ENCODE results near the genes RPL35A and IQCG.

DNA sequence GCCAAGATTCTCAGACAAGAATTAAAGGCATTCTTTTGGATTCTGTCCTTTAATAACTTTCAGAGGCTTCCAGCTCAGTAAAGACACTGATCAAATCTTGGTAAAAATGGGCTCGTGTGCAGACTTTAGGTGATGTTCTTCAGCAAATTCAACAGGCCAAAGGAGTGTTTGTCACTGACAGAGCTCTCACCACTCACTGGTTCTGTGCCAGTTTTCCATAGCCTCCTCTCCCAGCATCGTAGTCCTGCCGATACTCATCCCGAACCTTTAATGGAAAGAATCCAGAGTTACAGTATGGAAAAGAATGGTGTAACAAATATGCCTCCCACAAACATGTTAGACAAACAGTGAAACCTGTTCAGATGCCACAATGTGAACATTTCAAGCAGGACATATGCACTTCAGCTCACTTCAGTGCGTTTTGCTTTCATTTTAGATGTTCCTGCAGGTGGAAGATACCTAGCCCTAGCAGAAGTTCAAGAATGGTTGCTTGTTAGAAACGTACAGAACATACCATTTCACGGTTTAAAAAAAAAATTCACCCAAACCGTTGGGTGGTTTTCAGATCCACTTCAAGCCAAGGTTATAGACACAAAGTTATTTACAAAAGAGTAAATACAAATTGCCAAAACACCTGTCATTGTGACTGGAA lies 5.4 kb downstream of the NCBP2 start:
- RRBS: no CpG with 5 or more reads among the region's 8 CpGs

GRCh38 chr3:197016824-197017615 lies 12.6 kb downstream of the MELTF start:
- RRBS: 100% methylated on average over 3 of the region's 25 CpGs

DNA sequence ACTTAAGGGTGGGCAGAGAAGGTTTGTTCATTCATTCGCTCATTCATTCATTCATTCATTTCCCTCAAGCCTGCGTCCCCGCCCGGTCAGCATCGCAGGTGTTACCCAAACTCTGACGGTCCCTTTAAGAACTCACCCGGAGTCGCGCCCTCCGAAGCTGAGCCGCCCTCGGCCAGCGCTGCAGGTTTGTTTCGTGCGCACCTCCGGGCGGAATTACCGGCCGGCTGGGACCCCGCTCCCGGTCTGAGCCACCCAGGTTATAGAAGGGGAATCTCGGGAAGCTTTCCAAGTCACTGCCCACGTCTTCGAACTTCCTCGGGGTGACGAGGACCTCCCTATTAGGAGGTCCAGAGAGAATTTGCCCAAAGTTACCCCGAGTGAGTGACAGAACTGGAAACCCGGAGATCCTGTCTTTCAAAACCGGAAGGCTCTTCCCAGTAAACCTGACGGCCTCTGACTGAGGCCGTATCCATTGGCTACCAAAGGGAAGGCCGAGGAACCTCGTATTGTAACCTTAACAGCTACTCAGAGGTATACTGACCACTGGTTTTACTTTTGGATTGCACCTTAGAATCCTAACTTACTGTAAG lies 592 bp upstream of the DLG1 start:
- RRBS: 1% methylated on average over 13 of the region's 33 CpGs

DNA sequence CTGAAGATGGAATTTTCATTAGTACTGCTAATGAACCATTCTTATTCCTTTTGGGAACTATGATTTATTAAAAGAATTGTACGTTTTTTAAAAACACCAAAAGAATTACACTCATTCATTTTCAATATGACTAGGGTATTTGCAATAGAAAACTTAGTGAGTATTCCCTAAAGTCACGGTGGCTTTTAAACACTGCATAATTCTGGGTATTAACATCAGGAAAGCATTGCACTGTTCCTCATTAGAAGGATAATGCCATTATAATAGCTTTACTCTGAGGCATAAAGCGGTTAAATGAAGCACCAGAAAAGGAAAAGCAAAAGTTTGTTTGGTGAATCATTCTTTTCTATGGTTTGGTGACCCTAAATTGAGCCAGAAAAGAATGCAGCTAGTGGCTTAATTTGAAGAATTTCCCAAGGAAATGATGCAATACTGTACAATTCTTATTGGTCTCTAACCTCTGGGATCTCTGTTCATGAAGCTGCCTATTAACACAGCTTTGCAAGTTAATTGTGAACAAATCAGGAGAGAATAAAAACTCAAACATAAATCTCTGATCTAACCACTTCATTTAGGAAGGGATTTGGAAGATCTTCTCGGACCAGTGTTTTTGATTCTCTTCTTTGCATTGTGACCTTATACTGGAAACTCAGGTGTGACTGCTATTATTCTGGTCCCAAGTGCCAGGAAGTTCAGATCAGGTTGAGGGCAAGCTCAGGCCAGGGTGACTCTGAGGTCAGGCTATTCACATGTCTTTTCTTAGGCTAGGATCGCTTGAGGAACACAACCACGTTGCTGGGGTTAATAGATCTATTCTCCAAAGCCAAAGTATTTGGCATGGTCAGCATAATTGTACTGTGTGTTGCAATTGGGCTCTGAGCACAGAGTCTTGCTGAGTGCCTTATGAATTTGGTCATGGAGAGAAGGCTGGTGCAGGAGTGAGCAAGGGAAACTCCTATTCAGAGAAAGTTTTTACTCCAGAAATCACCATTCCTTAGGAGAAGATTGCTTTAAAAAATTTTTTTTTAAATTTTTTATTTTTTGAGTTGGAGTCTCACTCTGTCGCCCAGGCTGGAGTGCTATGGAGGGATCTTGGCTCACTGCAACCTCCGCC lies 11.3 kb upstream of the DLG1 start:
- RRBS: no CpG with 5 or more reads among the region's 8 CpGs

DNA sequence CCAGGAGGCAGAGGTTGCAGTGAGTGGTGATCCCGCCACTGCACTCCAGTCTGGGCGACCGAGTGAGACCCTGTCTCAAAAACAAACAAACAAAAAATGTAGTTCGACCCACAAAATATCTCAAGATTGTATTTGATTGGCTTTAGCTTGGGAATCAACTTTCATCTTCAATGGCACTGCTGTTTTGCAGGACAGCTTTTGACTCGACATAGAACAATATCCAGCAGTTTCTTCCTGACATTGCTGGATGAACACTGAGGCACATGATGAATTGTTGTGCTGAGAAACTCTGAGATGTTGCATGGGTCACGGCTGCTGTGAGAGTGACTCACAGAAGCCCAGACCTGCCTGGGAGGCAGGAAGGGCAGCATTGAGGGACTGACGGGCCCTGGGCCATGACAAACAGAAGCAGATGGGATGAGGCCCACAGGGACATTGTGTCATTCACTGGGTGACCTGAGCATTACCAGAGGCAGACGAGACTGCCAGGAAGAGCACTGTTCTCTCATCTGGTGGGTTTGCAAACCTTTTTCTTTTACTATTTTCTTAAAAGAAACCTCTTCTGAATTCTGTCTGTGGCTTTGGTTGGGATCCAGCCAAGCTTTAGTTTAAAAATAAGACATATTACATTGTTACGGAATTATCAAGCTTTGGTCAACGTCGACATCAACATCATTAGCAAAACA lies 68.0 kb downstream of the BDH1 start:
- RRBS: no CpG with 5 or more reads among the region's 11 CpGs

DNA sequence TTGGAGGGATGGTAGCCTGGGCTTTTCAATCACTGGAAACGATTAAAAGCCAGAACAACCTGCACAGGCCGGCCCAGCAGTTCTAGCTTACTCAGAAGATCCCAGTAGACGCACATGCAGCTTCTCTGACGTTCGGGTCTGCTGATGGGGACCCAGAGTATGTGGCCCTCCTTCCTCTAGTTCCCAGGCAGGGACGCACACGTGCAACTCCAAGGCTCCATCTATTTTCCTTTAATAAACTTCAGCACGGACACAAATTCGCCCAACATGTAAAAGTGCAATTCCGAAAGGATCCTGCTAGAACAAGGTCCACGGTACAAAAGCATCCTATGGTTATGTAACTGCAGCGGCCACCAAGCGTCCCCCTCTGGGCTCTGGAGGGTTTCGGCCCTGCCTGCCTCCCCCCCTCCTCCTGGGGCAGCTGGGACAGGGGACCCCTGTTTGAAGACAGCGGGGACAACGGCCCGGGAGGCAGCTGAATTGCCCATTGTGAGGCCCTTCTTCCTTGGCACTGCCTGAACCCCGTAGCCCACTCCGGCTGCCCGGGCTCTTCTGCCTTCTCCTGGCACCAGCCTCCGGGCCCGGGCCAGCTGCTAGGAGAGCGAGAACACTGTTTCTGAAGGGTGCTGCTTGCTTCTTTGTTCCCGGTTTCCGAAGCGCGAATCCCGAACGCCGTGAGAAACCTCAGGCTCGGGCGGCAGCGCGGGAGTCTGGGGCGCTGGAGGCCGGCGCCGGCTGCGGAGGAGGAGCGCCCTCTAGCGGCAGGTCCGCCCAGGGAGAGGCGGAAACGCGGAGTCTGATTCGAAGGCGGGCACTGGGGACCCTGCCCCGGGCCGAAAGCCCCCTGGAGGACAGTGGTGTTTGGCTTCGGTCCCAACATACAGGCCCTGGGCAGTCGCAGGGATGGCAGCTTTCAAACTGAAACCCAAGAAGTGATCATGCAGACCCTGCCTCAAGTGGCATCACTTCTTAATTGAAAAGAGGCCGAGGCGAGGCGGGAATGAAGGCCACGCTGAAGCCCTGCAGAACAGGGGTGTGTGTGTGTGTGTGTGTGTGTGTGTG lies 45.9 kb downstream of the BDH1 start:
- RRBS: 11% methylated on average over 20 of the region's 55 CpGs

GRCh38 chr3:197549194-197550115 lies 6.3 kb downstream of the BDH1 start:
- RRBS: no CpG with 5 or more reads among the region's 11 CpGs

- RRBS: 2% methylated on average over 15 of the region's 80 CpGs
These were observed 977 bp downstream of the BDH1 start for GRCh38 chr3:197554434-197555547.

GRCh38 chr3:197730986-197731508 lies 5.7 kb downstream of the RUBCN start:
- RRBS: no CpG with 5 or more reads among the region's 11 CpGs

- RRBS: 1% methylated on average over 2 of the region's 13 CpGs
These were observed 685 bp downstream of the LRCH3 start for GRCh38 chr3:197791840-197792038.

DNA sequence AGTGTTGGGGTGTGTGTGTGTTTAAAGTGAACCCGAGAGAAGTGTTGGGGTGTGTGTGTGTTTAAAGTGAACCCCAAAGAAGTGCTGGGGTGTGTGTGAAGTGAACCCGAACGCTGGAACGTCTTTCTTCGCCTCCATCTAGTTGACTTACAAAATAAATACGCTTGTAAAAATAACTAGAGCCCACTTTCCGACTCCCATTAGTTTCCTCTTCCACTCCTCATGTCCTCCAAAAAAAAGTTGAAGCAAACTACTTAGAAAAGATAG lies 918 bp downstream of the LRCH3 start:
- RRBS: no CpG with 5 or more reads among the region's 7 CpGs

GRCh38 chr3:197949989-197950918 lies at the start of gene RPL35A:
Gene RPL35A, plus strand, starts transcription at chr3:197950190.
- RRBS: 2% methylated on average over 7 of the region's 32 CpGs

GRCh38 chr3:197959658-197960143 lies at the start of gene IQCG:
Gene IQCG, minus strand, starts transcription at chr3:197959991.
- RRBS: 0% methylated on average over 3 of the region's 22 CpGs

GRCh38 chr3:198038421-198038862 lies 78.4 kb downstream of the LMLN start:
- RRBS: no CpG with 5 or more reads among the region's 2 CpGs

- RRBS: no CpG with 5 or more reads among the region's 3 CpGs
These were observed 78.9 kb downstream of the LMLN start for GRCh38 chr3:198038863-198039432.

All from HCT116 (cell line).